ENCODE measurements around the gene TRIM59.

DNA sequence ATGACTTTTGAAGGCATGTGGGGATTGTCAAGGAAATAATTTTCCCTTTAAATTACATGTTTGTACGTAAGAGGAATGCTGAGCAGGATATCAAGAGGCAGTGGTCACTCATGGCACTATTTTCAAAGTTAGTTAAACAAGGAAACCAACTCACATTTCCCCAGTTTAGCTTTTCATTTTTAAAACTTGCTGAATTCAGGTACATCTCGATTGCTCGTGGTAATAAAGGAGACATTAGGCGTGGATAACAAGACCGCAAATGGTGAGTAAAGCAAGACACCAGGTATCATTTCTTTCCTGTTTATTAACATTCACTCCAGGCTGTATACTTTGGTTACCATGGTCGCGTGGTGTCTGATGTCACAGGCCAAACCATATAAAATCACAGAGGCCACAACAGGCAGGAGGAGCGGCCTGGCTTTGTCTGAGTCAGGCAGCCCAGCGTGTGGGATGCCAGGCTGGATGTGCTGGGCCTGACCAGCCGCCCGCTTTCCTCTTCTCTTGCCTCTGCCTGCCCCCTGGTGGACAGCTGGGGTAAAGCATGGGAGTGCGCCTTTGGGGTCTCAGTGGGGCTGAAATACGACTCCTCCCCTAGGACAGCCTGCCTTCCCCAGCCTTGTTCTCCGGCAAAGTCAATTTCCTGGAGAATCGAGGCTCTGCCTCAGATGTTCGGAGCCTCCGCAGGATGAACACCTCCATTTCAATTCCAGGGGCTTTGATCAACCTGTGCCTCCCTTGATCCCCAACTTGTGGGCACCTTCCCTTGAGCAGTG, 78.4 kb downstream of the CCNL1 start:
- RRBS = no CpG with 5 or more reads among the region's 17 CpGs
CAGE:
- cytosol, long polyA plus RNA = no peak
- long polyA plus RNA = no peak
- nucleus, long polyA plus RNA = no peak

- RRBS = no CpG with 5 or more reads among the region's 8 CpGs
CAGE:
- cytosol, long polyA plus RNA = no peak
- long polyA plus RNA = no peak
- nucleus, long polyA plus RNA = no peak
Observed at GRCh38 chr3:157092078-157092865, 67.7 kb downstream of the CCNL1 start.

- RRBS = no CpG with 5 or more reads among the region's 3 CpGs
CAGE:
- cytosol, long polyA plus RNA = no peak
- long polyA plus RNA = no peak
- nucleus, long polyA plus RNA = no peak
Observed at GRCh38 chr3:157111606-157111962, 48.4 kb downstream of the CCNL1 start.

GRCh38 chr3:157127787-157128181, 32.2 kb downstream of the CCNL1 start:
- RRBS = no CpG with 5 or more reads among the region's 2 CpGs
CAGE:
- cytosol, long polyA plus RNA = no peak
- long polyA plus RNA = no peak
- nucleus, long polyA plus RNA = no peak

- RRBS = no CpG with 5 or more reads among the region's 29 CpGs
CAGE:
- cytosol, long polyA plus RNA = no peak
- long polyA plus RNA = no peak
- nucleus, long polyA plus RNA = no peak
Observed at GRCh38 chr3:157499148-157500094, 3.8 kb downstream of the VEPH1 start.

- RRBS = 1% methylated on average over 10 of the region's 34 CpGs
CAGE:
- cytosol, long polyA plus RNA = no peak
- long polyA plus RNA = no peak
- nucleus, long polyA plus RNA = no peak
Observed at GRCh38 chr3:158104917-158105503, 1.2 kb downstream of the SHOX2 start.

GRCh38 chr3:158731593-158731970, 675 bp downstream of the RARRES1 start:
- RRBS = no CpG with 5 or more reads among the region's 14 CpGs
CAGE:
- cytosol, long polyA plus RNA = no peak
- long polyA plus RNA = no peak
- nucleus, long polyA plus RNA = no peak

DNA sequence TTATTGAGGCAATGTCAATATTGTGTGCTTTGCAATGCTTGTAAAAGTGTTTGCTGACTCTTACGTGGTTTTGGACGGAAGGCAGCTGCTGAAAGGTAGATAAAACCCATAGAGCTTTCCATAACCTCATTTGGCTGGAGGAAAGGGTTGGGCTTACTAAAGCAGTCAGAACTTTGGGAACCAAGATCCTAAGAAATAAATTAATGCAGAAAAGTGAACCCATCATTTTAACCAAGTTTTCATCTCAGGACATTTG, 354.7 kb downstream of the IQCJ-SCHIP1 start:
- RRBS = no CpG with 5 or more reads among the region's 2 CpGs
CAGE:
- cytosol, long polyA plus RNA = no peak
- long polyA plus RNA = no peak
- nucleus, long polyA plus RNA = no peak

- RRBS = no CpG with 5 or more reads among the region's 7 CpGs
CAGE:
- cytosol, long polyA plus RNA = no peak
- long polyA plus RNA = no peak
- nucleus, long polyA plus RNA = no peak
Observed at GRCh38 chr3:159775211-159776501, 449.6 kb upstream of the C3orf80 start.

DNA sequence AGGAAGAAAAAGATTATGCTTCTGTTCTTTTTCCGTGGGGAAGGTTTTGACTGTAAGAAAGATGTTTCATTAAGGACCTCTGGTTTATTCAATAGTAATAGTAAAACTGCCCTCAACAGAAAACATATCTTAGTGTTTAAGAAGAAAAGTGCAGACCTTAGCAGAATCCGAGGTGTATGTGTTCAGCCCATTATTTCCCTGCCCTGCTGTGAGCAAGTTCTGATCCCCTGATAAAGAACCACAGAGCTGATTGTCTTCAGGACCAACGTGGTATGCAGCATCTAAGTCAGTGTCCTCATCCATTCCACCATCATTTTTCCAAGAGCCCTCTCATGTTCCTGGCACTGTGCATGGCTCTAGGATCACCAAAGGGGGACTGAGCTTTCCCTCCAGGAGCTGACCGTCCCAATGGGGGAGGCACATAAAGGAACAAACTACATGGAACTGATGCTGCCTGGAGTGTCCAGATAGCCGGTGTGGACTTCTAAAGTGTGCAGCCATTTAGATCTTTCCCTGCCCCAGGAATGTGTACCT, 369.3 kb upstream of the C3orf80 start:
- RRBS = no CpG with 5 or more reads among the region's 5 CpGs
CAGE:
- cytosol, long polyA plus RNA = no peak
- long polyA plus RNA = no peak
- nucleus, long polyA plus RNA = no peak

GRCh38 chr3:159911104-159911839, 313.9 kb upstream of the C3orf80 start:
- RRBS = no CpG with 5 or more reads among the region's 8 CpGs
CAGE:
- cytosol, long polyA plus RNA = no peak
- long polyA plus RNA = no peak
- nucleus, long polyA plus RNA = no peak

DNA sequence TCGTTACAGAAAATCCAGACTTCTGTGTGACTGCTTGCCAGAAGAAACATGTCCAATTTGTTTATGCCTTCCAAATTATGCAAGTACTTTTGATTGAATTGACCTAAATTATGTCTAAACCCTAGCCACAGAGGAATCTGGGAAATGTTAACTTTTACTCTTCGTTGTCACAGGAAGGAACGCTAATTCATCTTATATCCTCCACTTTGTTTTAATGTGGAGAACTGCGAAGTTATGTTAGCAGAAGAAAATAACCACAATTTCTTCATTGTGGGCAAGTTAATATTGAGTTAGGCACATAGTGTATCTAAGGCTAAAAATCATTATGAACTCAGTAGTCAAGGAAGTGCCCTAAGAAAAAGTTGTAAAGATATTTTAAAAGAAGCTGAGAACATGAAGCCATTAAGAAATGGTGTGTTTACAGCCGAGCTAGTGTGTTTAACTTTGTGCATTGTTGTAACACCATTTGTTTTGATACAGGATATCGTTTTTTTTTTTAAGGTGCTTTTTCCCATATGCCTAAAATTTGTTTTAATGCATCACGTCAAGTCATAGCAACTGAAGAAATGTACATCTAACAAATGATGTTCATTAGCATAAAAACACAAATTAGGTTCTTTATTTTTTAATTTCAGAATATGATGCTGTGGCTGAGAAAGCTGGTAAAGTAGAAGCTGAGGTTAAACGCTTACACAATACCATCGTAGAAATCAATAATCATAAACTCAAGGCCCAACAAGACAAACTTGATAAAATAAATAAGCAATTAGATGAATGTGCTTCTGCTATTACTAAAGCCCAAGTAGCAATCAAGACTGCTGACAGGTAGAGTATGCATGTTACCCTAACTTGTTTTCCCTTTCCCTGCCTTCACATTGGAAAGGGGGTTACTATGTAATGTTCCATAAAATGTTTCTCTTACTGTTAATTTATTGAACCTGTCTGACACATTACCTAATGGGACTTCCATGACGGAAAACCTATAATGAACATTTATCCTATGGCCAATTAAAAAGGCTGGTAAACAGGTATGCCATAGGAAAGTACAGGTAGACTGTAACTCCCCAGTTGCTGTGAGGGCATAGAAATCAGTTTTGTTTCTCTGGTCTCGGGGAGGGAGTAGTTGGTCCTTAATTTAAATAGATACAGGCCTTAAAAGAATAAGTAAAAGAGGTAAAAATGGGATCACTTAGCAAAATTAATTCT, 21.1 kb downstream of the TRIM59 start:
- RRBS = no CpG with 5 or more reads among the region's 11 CpGs
CAGE:
- cytosol, long polyA plus RNA = no peak
- long polyA plus RNA = no peak
- nucleus, long polyA plus RNA = no peak

DNA sequence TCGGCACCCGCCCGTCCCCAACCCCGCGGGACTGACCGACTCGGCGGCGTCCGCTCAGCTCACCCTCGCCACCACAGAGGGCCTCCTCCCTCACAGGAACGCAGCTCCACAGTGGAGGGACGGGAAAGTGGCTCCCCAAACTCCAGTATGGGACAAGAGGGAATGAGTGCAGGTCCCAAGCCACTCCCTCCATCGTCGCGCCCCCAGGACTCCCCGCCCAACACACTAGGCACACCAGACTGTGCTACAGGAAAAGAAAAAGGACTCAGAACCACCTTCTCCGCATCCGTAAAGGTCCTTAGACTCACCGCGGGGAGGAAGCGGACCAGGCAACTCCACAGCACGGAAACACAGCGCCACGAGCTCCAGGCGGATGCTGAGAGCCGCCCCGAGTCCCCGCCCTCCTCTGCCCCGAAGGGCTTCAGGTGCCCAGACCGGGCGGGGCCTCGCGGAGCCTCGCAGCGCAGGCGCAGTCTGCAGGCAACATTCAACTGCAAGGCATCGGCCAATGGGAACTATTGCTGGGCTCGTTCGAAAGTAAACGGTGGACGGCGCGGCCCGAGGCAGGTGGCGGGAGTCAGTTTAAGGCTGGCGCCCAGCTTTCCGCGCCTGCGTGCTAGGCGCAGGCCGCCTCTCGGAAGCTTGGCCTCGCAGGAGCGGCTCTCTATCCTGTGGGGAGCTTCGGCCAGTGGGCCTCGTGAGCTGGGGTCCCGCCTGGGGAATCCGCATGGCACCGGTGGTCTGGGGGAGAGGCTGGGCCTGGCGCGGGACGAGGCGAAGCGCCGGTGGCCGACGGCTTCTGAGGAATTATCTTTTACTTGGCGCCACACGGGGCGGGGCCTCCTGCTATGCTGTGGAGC, at the start of gene TRIM59:
Gene TRIM59 (minus strand): TSS at position 378 of the 860 bp plus-strand sequence.
- RRBS = 84% methylated on average over 9 of the region's 71 CpGs
CAGE:
- cytosol, long polyA plus RNA = start-site peak on the minus strand centred at position 381 of the sequence, 64 bp wide, 56 and 47 reads in 2 replicates
- long polyA plus RNA = start-site peak on the minus strand centred at position 359 of the sequence, 19 bp wide, 41 and 49 reads in 2 replicates
- nucleus, long polyA plus RNA = no peak

DNA sequence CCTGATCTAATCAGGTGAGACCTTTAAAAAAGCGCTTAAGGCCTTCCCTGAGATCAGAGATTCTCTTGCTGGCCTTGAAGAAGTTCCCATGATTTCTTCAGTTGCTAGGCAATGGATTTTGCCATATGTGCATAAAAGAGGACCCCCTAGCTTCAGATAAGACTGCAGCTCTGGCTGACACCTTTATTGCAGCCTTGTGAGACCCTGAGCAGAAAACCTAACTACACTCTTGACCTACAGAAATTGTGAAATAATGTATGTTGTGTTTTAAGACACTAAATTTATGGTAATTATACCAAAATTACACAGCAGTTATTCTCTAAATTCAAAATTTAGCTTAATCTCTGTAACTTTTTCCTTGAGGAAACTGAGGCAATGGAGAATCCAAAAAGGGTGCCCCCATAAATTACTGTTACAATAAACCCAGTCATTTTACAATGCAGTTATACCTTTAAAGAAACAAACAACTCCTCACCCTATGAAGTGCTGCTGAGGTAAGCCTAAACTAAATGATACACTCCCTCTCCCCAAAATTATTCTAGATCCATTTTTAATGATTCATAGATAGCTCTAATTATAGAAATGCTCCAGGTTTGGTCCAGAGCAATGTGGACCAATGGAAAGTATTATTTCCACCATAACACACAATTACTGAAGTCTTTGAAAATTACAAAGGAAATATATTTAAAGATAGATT, 49.1 kb upstream of the TRIM59 start:
- RRBS = no CpG with 5 or more reads among the region's 1 CpG
CAGE:
- cytosol, long polyA plus RNA = no peak
- long polyA plus RNA = no peak
- nucleus, long polyA plus RNA = no peak

DNA sequence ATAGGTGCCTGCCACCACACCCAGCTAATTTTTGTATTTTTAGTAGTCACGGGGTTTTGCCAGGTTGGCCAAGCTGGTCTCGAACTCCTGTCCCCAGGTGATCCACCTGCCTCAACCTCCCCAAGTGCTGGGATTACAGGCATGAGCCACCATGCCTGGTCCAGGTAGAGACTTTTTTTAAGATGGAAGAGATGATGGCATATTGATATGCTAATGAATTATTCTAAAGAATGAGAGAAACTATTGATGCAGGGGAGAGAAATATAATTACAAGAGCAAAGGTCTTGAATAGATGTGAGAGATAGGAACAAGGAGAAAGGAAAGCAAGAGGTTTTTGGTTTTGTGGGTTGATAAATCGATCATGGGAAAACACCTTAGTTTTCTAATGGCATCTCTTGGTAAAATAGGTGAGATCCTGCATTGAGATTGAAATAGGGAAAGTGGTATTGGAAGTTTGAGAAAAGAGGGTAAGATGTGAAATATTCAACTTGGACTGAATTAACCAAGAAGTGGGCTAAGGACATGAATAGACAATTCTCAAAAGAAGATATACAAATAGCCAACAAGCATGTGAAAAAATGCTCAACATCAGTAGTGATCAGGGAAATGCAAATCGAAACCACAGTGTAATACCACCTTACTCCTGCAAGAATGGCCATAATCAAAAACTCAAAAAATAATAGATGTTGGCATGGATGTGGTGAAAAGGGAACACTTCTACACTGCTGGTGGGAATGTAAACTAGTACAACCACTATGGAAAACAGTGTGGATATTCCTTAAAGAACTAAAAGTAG, 109.5 kb downstream of the B3GALNT1 start:
- RRBS = no CpG with 5 or more reads among the region's 4 CpGs
CAGE:
- cytosol, long polyA plus RNA = no peak
- long polyA plus RNA = no peak
- nucleus, long polyA plus RNA = no peak

DNA sequence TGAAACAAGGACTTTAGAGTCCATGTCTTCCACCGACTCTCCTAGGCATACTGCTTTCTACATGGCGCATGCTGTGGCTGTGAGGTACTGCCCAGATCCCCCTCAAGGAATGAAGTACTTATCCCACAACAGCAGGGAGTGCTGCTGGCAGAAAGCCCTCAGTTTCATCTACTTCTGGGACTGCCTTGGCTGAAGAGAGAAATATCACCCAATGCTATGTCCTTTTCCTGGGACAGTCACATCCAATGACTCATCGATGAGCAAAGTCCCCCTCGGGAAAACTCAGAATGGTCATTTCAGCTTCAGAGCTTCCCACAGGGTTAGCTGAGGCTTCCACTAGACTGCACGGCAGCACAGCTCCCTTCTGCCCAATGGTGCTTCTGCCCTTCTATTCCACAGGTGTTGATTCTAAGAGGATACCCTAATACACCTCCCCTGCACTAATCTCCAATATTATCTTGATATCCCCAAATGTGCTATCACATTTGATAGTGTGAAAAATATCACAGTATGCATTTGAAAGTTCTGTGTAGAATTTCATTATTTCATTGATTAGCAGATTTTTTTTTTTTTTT, 3.6 kb upstream of the NMD3 start:
- RRBS = no CpG with 5 or more reads among the region's 5 CpGs
CAGE:
- cytosol, long polyA plus RNA = no peak
- long polyA plus RNA = no peak
- nucleus, long polyA plus RNA = no peak

DNA sequence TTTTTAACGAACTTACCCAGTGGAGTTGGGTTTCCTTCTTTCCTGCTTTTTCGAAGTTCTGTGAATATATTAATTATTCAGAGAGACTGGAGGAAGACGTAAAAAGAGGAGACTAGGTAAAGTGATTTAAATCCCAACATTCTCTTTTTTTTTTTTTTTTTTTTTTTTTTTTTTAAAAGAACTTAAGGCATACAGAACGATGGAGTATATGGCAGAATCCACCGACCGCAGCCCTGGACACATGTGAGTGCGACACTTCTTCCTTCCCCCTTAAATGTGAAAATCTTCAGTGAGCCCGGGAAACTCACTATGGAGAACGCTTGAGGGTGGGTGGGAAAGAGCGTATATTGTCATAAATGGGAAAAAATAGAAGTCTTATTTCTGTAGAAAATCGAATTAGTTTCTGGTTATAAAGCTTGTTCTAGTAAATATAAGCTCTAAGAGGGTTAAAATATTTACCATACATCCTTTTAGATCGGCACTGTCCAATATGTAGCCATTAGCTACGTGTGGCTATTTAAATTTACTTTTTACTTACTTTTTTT, 776 bp downstream of the NMD3 start:
- RRBS = no CpG with 5 or more reads among the region's 13 CpGs
CAGE:
- cytosol, long polyA plus RNA = no peak
- long polyA plus RNA = no peak
- nucleus, long polyA plus RNA = no peak

- RRBS = no CpG with 5 or more reads among the region's 14 CpGs
CAGE:
- cytosol, long polyA plus RNA = no peak
- long polyA plus RNA = no peak
- nucleus, long polyA plus RNA = no peak
Observed at GRCh38 chr3:161429246-161429758, 58.0 kb upstream of the SPTSSB start.

DNA sequence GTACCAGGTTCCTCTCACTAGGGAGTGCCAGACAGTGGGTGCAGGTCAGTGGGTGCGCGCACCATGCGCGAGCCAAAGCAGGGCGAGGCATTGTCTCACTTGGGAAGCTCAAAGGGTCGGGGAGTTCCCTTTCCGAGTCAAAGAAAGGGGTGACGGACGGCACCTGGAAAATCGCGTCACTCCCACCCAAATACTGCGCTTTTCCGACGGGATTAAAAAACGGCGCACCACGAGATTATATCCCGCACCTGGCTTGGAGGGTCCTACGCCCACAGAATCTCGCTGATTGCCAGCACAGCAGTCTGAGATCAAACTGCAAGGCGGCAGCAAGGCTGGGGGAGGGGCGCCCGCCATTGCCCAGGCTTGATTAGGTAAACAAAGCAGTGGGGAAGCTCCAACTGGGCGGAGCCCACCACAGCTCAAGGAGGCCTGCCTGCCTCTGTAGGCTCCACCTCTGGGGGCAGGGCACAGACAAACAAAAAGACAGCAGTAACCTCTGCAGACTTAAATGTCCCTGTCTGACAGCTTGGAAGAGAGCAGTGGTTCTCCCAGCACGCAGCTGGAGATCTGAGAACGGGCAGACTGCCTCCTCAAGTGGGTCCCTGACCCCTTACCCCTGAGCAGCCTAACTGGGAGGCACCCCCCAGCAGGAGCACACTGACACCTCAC, 84.5 kb downstream of the GOLIM4 start:
- RRBS = no CpG with 5 or more reads among the region's 26 CpGs
CAGE:
- cytosol, long polyA plus RNA = no peak
- long polyA plus RNA = no peak
- nucleus, long polyA plus RNA = no peak

DNA sequence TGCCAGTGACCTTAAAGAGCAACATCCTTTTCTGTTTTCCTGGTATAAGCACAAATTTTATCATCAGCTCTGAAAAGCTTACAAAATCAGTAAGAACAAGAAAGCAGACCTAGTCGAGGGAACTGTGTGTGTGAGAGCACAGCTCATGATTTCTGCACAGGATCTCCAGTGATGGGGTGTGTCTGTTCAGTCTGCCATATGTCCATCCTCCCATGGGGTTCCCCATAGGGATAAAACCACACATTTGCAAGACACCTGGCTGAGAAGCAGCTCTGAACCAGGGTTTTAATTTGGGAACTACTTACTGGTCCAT, 72.4 kb downstream of the GOLIM4 start:
- RRBS = no CpG with 5 or more reads among the region's 1 CpG
CAGE:
- cytosol, long polyA plus RNA = no peak
- long polyA plus RNA = no peak
- nucleus, long polyA plus RNA = no peak